ENCODE data around the gene PHLDA3.

DNA sequence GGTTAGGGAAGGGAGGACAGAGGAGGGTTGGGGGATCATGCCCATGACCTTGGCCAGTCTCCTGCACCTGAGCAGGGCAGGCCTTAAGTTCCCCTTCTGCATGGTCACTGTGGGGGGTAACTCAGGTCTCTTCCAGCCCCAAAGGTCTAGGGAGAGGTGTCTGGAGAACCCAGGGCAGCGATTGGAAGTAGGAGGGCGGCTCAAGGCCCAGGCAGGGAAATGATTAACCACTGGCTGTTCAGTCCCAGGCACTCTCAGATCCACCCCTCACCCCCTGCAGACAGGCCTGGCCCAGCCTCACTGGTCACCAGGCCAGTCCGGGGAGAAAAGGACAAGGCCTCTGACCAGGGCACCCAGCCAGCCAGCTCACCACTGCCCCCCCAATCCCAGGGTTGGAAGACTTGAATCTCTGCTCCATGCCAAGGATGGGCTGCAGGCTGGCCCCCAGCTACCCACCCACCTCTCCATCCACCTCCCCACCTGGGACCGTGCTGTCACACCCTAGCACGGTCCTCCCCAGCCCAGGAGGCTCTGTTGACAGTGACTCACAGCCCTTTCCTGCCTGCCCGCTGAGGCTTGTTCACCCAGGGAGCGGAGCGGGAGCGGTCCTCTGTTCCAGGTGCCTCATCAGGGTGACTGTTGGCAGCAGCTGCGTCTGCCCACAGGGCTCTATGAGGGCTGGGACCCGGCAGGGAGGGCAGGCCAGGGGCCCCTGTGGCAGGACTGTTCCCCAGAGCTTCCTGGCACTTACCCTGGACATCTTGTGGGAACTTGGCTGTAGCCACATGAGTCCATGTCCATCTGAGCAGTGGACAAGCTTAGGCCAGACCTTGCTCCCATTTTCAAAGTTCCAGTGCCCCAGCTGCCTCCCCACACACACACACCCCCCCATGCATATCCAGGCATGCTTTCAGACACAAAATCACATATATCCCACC is 2.2 kb downstream of the LAD1 start:
- PRO-cap: unidirectional peak, plus-strand start at position 315 of the sequence; unidirectional peak, plus-strand start at position 579 of the sequence

DNA sequence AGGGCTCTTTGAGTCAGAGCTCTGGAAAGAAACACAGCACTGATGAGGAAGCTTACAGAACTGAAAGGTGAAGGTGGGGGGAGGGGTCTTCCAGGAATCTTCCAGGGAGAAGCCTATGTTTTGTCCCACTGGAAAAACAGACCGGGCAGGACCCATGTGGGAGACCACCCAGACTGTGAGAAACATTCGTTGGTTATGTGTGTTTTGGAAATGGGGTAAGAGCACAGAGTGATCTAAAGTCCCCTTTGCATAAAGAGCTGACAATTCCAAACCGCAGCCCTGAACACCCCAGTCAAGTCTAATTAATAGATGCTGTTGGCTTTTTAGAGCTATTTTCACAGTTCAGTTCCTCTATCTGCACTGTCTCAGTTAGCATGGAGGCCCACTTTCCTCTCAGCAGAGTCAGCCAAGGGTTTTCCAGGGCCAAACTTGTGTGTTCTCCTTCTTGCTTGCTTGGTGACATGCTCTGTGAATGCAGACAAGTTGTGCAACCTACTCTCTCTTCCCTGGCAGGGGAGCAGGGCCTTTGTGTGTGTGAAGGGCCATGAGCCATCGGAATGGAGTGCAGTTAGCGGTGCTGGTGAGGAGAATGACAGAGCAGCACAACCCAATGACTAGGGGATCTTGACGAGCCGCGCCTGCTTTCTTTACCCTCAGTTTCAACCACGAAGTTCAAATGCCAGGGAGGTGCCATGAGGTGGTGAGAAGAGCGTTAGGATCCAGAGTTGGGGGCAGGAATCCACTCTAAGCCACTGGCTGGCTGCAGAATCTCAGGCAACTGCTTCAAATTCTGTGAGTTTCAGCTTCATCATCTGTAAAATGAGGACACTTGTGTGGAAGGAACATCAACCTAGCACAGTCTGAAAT is 12.2 kb downstream of the PHLDA3 start:
- PRO-cap: no peak

GRCh38 chr1:201468353-201469456 is at the start of gene PHLDA3:
PHLDA3 (minus strand) TSS chr1:201469188.
- PRO-cap: bidirectional peak, plus-strand start at chr1:201469261, minus-strand start at chr1:201469188

GRCh38 chr1:201483792-201484926 is 15.2 kb upstream of the PHLDA3 start:
- PRO-cap: no peak

GRCh38 chr1:201491484-201492037 is 15.4 kb downstream of the CSRP1 start:
- PRO-cap: no peak

- PRO-cap: bidirectional peak, plus-strand start at chr1:201505667, minus-strand start at chr1:201505587
Measured at GRCh38 chr1:201505120-201505845, 1.6 kb downstream of the CSRP1 start.

- PRO-cap: bidirectional peak, plus-strand start at chr1:201714857, minus-strand start at chr1:201714747
Measured at GRCh38 chr1:201714583-201715302, 114.2 kb upstream of the IPO9 start.

- PRO-cap: no peak
Measured at GRCh38 chr1:201719469-201720387, 109.2 kb upstream of the IPO9 start.

- PRO-cap: no peak
Measured at GRCh38 chr1:201819824-201821282, 8.6 kb upstream of the IPO9 start.

GRCh38 chr1:201848020-201848834 is 19.3 kb downstream of the IPO9 start:
- PRO-cap: no peak

GRCh38 chr1:201883386-201884257 is 5.1 kb upstream of the SHISA4 start:
- PRO-cap: no peak

GRCh38 chr1:202072116-202072565 is 50.6 kb upstream of the GPR37L1 start:
- PRO-cap: no peak

GRCh38 chr1:202085773-202086554 is 36.8 kb upstream of the GPR37L1 start:
- PRO-cap: no peak

- PRO-cap: no peak
Measured at GRCh38 chr1:202086592-202087412, 35.9 kb upstream of the GPR37L1 start.

GRCh38 chr1:202088593-202088807 is 34.2 kb upstream of the GPR37L1 start:
- PRO-cap: no peak

- PRO-cap: no peak
Measured at GRCh38 chr1:202162680-202163218, 2.3 kb upstream of the PTPN7 start.

GRCh38 chr1:202200681-202201052 is 7.1 kb downstream of the LGR6 start:
- PRO-cap: no peak

DNA sequence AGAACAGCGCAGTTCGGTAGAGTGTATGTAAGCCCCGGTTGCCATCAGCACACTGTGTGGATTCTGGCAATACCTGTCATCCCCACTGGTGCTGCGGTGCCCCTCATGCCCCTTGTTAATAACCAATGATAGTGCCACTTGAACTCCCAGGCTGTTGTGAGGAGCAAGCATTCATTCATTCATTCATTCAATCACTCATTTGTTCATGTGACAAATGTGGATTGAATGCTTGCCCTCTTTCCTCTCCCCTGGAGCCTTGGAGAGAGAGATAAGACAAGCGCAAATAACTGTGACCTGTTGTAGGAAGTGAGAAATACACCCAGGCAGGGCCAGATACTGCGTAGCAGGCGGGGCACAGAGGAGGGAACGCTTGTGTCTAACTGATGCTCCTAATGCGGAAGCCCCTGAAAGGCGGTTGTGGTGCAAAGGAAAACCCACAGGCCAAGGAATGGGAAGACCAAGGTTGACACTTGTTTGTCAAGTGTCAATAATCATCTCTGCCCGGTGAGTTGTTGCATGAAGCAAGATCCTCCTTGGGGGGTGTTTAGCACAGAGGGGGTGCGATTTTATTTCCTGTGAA is 9.9 kb downstream of the LGR6 start:
- PRO-cap: no peak

DNA sequence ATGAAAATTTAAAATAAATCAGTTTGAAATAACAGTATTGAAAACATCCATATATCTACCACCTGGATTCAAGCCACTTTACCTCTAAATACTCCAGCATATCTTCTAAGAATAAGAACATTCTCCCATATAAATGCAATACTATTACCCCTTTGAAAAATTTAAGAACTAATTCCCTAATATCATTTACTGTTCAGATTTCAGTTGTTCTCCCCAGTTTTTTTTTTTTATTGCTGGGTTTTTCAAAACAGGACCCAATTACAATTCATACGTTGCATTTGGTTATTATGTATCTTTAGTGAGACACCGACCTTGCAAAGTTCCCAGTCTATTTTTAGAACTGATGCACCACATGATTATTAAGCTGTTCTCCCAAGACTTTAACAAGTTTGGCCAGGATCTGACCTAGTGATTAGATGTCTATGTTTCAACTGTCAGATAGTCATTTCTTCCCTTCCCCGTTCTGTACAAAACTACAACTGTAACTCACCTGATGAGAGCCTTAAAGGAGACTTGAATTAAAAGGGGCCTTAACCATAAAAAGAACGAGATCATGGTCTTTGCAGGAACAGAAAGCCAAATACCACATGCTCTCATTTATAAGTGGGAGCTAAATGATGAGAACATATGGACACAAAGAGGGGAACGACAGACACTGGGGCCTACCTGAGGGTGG is 7.9 kb downstream of the UBE2T start:
- PRO-cap: no peak

- PRO-cap: no peak
Measured at GRCh38 chr1:202471871-202472443, 123.5 kb downstream of the PPP1R12B start.

Data from Metastatic Lung Carcinoma in the Adrenal Gland (tissue), 1 donor.